Measurements from ENCODE around the gene EIF6.

DNA sequence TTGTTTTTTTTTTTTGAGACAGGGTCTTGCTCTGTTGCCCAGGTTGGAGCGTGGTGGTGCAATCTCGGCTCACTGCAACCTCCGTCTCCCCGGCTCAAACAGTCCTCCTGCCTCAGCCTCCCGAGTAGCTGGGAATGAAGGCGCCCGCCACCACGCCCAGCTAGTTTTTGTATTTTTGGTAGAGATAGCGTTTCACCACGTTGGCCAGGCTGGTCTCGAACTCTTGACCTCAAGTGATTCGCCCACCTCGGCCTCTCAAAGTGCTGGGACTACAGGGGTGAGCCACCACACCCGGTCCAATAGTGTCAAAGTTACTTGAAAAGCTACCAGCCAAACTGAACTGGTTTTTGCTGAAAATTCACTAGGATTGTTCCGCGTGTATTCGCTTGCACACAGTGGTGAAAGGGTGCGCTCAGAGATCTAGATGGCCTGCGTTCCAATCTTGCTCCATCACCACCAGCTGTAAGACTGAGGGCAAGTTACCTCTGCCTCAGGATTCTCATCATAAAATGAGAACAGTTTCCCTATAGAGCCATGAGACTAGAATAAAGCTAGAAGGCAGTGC lies 1.1 kb downstream of the AHCY start:
- CAGE, long polyA plus RNA = no peak
- RRBS = no CpG with 5 or more reads among the region's 19 CpGs

- CAGE, long polyA plus RNA = no peak
- RRBS = no CpG with 5 or more reads among the region's 12 CpGs
Observed at GRCh38 chr20:34581489-34582451, 23.3 kb downstream of the MAP1LC3A start.

DNA sequence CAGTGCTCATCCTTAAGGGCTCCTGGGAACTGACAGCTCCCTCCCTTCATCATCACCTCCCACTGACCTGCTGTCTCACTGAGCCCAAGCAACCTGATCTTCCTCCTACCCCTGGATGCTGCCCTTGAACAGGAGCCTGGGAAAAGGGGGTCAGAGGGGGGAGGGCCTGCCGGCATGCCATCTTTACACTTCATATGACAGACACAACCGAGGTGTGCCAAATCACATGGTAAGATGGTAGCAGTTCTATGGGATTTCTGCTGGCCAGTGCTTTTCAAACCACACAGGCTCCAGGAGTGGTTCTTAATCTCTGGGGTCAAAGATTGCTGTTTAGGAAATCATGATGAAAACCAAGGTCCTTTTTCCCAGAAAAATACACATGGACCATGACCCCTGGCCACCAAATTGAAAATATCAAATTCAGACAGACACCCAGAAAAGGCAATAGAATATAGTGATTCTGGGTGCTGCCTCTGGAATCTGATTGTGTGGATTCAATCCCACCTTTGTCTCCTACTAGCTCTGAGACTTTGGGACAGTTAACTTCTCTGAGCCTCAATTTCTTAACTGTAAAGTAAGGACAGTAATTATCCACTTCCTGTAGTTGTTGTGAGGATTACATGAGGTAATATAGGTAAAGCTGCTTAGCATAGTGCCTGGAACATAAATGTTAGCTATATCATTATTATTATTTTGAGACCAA lies 3.1 kb downstream of the TP53INP2 start:
- CAGE, long polyA plus RNA = no peak
- RRBS = no CpG with 5 or more reads among the region's 2 CpGs

DNA sequence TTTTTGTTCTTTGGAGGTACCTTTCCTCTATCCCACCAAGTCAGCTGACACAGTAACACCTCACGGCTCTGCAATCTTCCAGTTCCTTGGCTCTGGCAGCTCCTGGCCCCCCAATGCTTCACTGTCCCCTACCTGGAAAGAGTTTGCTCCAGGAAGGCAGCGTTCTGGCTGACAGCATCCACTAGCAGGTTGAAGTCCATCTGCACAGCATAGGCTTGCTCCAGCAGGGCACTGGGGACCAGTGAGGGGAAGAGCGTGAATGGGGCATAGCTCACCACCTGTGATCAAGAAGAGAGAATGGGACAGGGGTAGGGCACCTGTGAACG lies 9.8 kb downstream of the GSS start:
- CAGE, long polyA plus RNA = no peak
- RRBS = no CpG with 5 or more reads among the region's 4 CpGs

GRCh38 chr20:35002384-35003476 lies 47.1 kb downstream of the MYH7B start:
- CAGE, long polyA plus RNA = no peak
- RRBS = 96% methylated on average over 3 of the region's 18 CpGs

DNA sequence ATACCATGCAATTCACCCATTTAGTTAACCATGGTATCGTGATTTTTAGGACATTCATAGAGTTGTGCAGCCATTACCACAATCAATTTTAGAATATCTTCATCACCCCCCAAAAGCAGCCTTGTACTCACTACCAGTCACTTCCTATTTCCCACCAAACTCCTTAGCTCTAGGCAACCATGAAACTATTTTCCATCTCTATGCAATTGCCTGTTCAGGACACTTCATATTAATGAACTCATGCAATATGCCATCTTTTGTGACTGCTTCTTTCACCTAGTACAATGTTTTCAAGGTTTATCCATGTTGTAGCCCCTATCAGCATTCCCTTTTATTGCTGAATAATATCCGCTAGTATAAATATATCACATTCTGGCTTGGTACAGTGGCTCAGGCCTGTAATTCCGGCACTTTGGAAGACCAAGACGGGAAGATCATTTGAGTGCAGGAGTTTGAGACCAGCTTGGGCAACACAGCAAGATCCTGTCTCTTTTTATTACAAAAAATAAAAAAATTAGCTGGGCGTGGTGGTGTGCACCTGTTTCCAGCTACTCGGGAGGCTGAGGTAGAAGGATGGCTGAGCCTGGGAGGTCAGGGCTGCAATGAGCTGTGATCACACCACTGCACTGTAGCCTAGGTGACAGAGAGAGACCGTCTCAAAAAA lies 68.3 kb downstream of the TRPC4AP start:
- CAGE, long polyA plus RNA = no peak
- RRBS = no CpG with 5 or more reads among the region's 7 CpGs

DNA sequence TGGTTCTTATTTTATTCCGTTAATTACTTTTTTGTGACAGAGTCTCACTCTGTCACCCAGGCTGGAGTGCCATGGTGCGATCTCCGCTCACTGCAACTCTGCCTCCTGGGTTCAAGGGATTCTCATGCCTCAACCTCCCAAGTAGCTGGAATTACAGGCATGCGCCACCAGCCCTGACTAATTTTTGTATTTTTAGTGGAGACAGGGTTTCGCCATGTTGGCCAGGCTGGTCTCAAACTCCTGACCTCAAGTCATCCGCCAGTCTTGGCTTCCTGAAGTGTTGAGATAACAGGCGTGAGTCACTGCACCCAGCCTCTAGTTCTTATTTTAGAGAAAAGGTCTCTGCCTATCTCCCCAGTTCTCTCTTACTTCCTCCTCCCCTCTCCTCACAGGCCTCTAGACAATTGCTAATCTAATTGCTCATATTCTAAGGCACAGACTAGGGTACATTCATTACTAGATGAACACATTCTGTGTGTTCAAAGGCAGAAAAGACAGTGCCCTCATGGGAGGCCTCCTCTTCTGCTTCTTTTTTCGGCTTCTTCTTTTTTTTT lies 27.0 kb downstream of the EDEM2 start:
- CAGE, long polyA plus RNA = no peak
- RRBS = no CpG with 5 or more reads among the region's 8 CpGs

GRCh38 chr20:35260223-35260887 lies 17.6 kb downstream of the MMP24OS start:
- CAGE, long polyA plus RNA = no peak
- RRBS = no CpG with 5 or more reads among the region's 9 CpGs

- CAGE, long polyA plus RNA = start-site peak on the minus strand at chr20:35284511-35284563, 226 and 196 reads in 2 replicates; start-site peak on the minus strand at chr20:35284722-35284794, 2,442 and 1,632 reads in 2 replicates
- RRBS = 3% methylated on average over 39 of the region's 80 CpGs
Observed at GRCh38 chr20:35284110-35285145, at the start of gene EIF6. Gene EIF6, minus strand, starts transcription at chr20:35284772.

DNA sequence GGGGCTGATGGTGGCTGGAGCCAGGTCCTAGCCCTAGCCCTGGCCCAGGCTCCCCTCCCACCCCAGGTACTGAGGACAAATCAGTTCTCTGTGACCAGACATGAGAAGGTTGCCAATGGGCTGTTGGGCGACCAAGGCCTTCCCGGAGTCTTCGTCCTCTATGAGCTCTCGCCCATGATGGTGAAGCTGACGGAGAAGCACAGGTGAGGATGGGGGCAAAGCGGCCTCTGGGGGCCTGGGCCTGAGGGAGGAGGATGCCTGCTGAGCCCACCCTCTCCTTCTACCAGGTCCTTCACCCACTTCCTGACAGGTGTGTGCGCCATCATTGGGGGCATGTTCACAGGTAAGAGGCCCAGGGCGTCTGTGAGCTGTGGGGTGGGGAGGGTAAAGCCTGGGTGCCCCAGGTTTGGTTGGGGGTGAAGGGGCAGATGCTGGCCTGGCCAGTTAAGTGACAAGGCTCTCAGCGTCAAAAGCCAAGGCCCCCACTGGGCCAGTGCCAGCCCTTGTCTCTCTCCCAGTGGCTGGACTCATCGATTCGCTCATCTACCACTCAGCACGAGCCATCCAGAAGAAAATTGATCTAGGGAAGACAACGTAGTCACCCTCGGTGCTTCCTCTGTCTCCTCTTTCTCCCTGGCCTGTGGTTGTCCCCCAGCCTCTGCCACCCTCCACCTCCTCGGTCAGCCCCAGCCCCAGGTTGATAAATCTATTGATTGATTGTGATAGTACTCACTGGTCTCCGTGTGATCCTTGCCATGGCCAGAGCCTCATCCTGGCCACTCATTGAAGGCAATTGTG lies 15.2 kb downstream of the ERGIC3 start:
- CAGE, long polyA plus RNA = no peak
- RRBS = no CpG with 5 or more reads among the region's 16 CpGs

- CAGE, long polyA plus RNA = no peak
- RRBS = no CpG with 5 or more reads among the region's 31 CpGs
Observed at GRCh38 chr20:35559947-35560776, 18.3 kb downstream of the ERGIC3 start.

DNA sequence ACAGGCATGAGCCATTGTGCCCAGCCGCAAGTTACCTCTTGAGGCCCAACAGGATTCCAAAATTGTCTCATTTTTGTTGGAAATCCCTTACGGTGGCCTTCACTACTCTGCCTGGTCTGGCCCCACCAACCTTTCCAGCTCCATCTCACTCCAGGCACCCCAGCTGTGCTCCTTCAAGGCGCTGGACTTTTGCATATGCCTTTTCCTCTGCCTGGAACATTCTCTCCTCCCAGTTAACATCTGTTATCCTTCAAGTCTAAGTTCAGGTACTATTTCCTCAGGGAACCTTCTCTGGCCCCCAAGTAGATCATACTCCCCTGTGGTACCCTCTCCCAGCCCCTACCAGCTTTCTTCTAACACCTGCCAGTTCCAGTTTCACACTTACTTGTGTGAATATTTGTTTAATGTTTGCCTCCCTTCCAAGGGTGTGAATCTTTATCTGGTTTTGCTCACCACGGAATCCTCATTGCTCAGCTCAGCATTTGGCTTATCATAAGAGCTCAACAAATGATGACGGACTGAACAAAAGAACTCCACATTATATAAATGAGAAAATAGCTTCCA lies 10.6 kb upstream of the SPAG4 start:
- CAGE, long polyA plus RNA = no peak
- RRBS = no CpG with 5 or more reads among the region's 5 CpGs

GRCh38 chr20:35618773-35619843 lies 3.5 kb downstream of the SPAG4 start:
- CAGE, long polyA plus RNA = no peak
- RRBS = 7% methylated on average over 15 of the region's 69 CpGs

GRCh38 chr20:35698282-35698715 lies 853 bp downstream of the NFS1 start:
- CAGE, long polyA plus RNA = no peak
- RRBS = no CpG with 5 or more reads among the region's 16 CpGs

DNA sequence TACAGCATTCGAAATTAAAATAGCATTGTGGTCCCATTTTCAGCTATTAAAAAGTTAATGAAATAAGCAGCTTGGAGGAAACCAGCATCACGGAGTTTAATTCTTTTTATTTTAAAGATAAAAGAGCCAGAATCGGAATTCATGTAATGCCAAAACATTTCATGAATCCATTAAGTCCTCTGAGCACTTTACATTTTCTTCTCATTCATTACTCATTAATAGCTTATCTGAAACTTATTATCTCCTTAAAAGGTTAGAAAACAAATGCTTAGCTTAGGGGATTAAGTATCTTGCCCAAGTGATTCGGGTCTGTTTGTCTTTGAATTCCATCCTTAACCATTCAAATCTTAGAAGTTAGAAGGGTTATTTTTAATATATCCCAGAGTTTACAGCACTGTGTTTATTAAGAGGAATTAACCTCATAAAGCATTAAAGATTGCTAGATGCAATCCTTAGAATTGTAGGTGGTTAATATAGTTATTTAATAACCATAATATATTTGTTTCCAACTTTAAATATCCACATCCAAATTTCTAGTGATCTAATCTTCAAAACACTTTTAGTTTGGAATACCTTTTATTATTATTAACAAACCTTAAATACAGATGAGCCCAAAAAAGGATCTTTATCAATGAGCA lies 11.1 kb downstream of the RBM39 start:
- CAGE, long polyA plus RNA = no peak
- RRBS = no CpG with 5 or more reads among the region's 4 CpGs

DNA sequence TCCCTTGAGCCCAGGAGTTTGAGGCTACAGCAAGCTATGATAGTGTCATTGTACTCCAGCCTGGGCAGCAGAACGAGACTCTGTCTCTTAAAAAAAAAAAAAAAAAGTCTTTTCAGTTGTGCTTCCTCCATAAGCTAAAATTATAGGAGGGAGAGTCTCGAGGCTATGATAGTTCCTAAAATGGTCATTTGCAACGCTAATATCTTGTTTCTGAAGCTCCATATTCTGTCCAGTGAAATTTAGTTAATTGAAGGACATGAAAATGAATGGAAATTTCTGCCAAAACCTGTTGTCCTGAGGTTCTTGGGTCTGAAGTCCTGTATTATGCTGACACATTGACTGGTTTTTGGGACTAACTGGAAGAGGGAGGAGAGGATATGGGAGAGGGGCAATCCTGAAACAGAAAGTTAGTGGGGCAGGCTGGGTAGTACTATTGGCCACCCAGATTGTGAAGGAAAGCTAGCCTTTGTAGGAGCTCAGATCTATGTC lies 77.0 kb downstream of the PHF20 start:
- CAGE, long polyA plus RNA = no peak
- RRBS = no CpG with 5 or more reads among the region's 3 CpGs

- CAGE, long polyA plus RNA = no peak
- RRBS = no CpG with 5 or more reads among the region's 4 CpGs
Observed at GRCh38 chr20:36112641-36112852, 42.0 kb upstream of the EPB41L1 start.

DNA sequence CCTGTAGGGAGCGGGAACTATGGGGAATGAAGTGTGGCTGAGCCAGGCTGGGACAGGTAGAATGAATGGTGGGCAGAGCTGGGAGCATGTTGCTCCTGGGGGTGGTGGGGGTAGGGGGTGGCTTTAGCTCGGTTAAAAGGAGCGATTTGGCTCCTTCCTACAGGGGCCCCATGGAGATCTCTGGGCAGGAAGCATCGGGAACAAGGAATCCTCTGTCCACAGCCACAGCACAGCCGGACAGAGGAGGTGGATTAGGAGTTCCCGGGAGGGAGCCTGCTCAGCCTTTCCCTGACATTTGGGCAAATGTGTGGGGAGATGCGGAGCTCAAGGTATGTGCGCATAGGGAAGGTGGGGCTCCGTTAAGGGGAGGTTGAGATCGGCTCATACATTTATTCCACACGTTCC lies 41.1 kb upstream of the EPB41L1 start:
- CAGE, long polyA plus RNA = no peak
- RRBS = no CpG with 5 or more reads among the region's 11 CpGs

GRCh38 chr20:36113975-36114417 lies 40.5 kb upstream of the EPB41L1 start:
- CAGE, long polyA plus RNA = no peak
- RRBS = no CpG with 5 or more reads among the region's 4 CpGs

DNA sequence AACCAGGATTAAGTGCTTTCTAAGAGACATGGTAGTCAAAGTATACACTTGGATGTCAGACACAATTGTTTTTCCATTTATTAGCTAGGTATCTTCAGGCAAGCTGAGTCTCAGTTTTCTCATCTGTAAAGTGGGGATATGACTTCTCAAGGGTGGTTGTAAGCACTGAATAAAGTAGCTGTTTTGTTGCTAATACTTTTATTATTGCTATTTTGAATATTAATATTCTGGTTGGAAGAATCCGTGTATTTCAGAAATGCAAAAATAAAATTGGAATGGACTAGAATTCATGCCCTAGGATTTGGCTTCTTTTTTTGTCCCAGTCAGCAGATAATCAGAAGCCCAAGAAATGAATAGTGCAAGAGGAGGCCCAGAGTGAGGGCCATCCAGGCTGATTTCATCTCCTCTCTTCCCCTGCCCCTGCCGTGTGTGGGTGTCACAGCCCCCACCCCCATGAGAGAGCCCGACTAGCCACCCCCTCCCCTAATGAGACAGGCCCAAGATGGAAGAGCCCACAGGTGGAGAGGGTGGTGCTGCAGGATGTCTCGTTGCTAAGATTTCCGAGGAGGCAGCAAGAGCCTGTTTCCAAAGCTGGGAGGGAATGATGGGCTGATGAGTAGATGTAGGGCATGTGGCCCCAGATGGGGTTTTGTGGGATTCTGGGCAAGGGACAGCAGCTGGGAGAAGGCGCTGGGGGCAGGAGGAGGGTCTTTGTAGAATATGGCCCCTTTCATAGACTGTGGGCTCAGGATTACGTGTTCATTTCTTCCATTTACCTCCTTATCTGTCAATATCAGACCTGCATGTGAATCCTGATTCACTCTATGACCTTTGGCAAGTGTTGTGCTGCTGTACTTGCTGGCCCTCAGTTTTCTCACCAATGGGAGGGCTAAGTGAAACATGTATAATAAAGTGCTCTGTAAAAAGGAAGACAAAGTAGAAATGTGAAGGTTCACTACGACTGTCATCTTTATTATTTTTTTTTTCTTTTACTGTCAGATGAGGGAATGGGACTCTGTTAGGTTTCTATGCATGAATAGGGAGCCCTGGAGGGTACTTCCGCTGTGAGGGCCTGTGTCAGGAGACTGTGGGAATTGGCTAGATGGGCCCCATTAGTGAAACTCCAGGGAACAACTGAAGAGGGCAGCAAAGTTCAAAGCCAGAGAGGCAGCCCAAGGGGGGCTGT lies 13.8 kb upstream of the EPB41L1 start:
- CAGE, long polyA plus RNA = no peak
- RRBS = no CpG with 5 or more reads among the region's 9 CpGs

Measured in AG04450 (cell line).